ENCODE data around the gene RANBP6.

GRCh38 chr9:3398044-3398628 lies 127.7 kb downstream of the RFX3 start:
- PRO-cap = no peak

- PRO-cap = no peak
Measured at GRCh38 chr9:3698139-3698448, 172.3 kb upstream of the RFX3 start.

DNA sequence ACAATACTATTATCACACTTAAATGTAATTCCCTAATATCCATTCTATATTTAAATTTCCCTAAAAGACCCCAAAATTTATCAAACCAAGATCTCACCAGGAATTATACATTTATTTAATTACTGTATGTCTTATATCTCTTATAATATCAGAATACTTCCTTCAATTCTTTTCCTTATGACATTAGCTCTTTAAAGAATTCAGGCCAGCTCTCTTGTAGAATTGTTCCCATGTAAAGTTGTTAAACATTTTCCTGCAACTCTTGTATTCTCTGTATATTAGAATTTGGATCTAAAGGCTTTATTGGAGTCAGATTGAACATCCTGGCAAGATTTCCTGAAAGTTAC lies 196.0 kb upstream of the RFX3 start:
- PRO-cap = no peak

GRCh38 chr9:3906693-3907537 lies 381.1 kb upstream of the RFX3 start:
- PRO-cap = no peak

GRCh38 chr9:3936826-3937201 lies 363.1 kb downstream of the GLIS3 start:
- PRO-cap = no peak

- PRO-cap = no peak
Measured at GRCh38 chr9:4298452-4298806, 1.4 kb downstream of the GLIS3 start.

- PRO-cap = no peak
Measured at GRCh38 chr9:4605576-4606067, 56.5 kb upstream of the PLPP6 start.

DNA sequence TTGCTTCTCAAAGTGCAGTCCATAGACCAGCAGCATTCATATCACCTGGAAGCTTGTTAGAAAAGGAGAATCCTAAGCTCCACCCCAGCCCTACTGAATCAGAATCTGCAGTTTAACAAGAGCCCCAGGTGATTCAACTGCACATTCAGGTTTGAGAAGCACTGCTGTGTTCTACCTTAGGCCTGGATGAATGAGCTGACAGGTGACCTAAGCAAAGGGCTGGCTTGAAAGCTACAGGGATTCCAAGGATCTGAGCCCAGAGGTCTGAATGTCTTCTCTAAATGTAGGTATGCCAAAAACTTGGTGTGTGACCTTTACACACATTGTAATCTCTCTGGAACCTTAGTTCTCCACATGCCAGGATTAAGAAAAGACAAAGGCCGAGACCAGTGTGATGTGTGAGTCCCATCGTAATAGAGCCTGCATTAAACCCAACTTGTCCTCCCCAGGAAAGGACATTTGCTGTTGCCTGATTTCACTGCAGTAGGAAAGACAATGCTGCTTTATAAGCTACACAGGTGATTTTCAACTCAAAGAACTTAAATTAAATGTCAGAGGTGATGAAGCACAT lies 41.6 kb upstream of the PLPP6 start:
- PRO-cap = no peak

- PRO-cap = no peak
Measured at GRCh38 chr9:4828691-4829676, 36.2 kb downstream of the RCL1 start.

- PRO-cap = no peak
Measured at GRCh38 chr9:4841147-4841703, 48.5 kb downstream of the RCL1 start.

DNA sequence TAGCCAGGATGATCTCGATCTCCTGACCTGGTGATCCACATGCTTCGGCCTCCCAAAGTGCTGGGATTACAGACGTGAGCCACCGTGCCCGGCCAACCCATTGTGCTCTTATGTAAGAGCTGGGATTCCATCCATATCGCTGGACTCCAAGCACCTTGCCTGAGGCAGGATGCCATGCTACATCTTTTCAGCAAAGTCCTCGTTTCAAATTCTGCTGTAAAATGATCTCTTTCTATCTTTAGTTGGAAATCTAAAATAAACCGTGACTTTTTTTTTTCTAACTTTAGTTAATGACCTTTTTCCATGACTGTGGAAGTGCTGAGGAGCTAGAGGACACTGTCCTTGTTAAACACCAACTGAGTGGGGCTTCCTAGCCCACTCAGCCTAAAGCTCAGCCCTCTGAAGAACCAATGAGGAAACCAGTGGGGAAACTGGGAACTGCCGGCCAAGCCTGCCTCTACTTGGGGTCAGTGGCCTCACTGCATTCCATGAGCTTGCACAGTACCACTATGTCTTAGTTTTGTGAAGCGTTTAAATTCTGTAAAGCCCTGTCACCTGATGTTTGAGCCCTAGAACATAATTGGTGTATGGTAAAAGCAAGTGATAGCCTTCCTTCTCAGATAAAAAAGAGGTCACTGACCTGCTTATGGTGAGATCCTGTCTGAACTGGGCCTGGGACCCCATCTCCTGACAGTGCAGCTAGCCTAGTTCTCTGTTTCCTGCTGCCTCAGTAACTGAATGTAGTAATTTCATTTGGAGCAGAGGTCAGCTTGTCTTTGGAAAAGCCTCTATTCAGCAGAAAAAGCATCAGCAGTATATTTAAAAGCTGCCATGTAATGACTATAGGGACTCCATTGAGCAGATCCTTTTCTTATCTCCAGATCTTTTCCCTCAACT lies 61.0 kb downstream of the RCL1 start:
- PRO-cap = no peak

- PRO-cap = no peak
Measured at GRCh38 chr9:4989556-4990591, 4.8 kb downstream of the JAK2 start.

GRCh38 chr9:5099880-5100357 lies 85.5 kb downstream of the INSL6 start:
- PRO-cap = no peak

GRCh38 chr9:5339076-5339676 lies 500 bp downstream of the RLN1 start:
- PRO-cap = no peak

- PRO-cap = no peak
Measured at GRCh38 chr9:5799320-5799769, 33.6 kb downstream of the ERMP1 start.

DNA sequence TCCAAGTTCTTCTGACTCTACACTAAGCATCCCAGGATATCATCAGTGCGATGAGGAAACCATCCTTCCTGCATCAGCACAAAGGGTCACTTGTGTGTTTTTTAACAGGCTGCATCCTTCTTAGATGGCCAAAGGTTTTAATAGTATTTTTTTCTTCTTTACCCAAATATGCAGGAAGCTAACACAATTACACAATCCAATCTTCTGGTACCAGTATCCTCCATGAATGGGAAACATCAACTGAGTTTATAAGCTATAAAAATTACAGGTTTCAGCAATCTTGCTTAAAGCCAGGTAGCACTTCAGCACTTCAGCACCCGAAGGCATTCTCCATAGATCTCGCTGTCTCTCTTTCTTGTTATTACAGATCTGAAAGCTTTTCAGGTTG lies 8.1 kb downstream of the MLANA start:
- PRO-cap = no peak

- PRO-cap = no peak
Measured at GRCh38 chr9:5988100-5988748, 20.1 kb downstream of the KIAA2026 start.

- PRO-cap = no peak
Measured at GRCh38 chr9:6007030-6007198, 1.4 kb downstream of the KIAA2026 start.

DNA sequence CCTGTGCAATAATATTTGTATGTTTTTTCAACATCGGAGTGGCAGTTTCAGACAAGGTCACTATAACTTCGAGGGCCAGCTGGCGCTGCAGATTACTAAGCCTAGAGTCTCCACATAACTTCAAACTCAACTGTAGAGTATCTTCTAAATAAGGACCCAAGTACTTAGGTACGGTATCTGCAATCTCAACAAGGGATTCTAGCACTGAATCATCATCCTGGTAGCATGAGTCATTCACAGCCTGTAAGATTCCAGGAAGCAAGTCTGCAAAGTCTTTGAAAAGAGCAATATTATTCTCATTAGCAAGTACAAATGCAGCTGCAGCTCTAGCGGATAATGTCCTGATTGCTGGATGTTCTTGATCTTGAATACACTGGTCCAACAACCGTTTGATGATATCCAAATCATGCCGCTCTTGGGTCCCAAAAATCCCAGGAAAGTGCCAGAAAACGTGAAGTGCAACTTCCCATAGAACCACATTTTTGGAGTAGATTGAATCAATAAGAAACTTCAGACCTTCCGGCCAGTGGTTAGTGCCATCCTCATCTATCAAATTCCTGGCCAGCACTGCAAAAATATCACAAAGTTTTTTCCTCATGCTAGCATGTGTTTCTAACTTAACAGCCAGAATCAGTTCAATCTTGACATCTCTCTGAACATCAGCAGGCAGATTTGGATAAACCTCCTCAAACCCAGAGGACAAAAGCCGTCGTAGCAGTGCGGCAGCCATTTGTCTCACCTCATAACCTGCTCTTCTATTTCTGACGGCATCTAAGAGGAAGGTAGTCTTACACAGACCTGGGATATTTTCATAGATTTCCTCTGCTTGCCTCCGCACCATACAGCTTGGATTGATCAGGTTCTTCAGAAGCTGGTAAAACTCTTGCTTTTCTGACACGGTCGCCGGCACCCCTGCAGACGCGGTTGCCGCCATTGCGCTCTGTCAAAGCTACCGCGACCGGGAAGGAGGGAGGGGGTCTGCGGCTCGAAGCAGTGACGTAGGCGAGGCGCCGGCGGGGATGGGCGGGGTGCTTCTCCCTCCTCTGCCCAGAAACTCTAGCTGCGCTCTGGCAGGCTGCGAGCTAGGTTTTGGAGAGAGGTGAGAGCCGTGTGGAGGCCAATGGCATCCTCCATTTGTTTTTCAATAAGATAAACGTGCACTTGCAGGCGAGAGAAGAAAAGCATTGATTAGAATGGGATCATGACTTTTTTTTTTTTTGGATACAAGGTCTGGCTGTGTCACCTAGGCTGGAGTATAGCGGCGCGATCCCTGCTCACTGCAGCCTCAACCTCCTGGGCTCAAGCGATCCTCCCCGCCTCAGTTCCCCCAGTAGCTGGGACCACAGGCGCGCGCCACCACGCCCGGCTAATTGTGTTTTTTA lies at the start of gene RANBP6:
TSS of gene RANBP6 (minus strand) at position 951 of the 1,382 bp plus-strand sequence.
- PRO-cap = bidirectional peak, plus-strand start at position 1,050 of the sequence, minus-strand start at position 942 of the sequence

DNA sequence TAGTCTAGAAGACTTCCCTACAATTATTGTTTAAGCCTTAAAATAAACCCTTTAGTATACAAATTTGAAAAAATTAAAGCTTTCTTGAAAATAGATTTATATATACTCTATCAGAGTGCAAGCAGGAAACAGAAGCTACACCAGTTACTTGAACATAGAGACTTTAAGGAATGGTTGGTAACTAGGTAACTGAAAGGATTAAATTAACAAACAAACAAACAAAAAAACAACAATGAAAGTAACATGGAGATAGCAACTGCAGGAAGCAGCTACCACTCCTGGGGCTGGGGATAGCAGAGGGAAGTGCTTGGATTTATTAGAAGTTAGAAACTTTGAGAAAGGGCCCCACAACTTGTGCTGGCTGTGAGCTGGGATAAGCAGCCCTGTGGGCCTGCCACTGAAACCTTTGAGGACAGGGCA lies 91.2 kb upstream of the RANBP6 start:
- PRO-cap = no peak